OCI-LY7 (cell line): ENCODE data around the genes ARHGEF37 and PDGFRB.

DNA sequence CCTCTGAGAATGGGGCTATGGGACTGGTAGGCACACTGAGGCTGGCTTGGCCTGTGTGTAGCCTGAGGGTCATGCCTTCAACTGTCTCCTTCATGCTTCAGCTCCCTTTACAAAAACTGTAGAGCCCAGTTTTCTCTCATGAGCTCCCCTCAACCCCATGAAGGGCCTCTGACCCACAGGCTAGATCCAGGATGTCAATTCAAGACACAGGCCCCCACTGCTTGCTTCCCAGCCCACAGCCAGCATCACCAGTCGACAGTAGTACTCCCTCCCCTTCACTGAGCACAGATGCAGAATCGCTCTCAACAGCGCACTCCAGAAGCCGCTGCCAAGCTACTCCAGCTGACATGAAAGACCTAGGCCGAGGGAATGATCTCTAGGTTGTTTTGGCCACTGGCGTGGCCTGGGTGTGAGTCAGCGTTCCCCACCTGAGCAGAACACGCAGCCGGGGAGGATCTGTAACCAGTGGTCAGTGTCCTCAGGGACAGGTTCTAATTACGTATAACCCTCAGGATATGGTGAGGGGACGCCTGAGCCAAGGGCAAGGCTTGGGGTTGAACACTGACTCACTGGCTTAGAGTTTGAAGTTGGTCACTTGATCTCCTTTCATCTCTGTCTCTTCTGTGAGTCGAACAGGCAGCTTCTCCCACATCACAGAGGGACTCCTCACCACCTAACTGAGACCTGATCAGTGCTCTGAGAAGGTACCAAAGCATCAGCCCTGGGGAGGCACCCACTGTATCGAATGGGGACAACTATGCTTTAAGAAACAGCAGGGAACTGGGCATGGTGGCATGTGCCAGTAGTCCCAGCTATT lies 76.8 kb upstream of the IL17B start:
- PRO-cap, result no peak
- RAMPAGE, long total RNA, result no peak

- PRO-cap, result no peak
- RAMPAGE, long total RNA, result no peak
These were observed 77.7 kb upstream of the IL17B start for GRCh38 chr5:149456557-149457361.

GRCh38 chr5:149464566-149465410 lies 85.7 kb upstream of the IL17B start:
- PRO-cap, result no peak
- RAMPAGE, long total RNA, result no peak

DNA sequence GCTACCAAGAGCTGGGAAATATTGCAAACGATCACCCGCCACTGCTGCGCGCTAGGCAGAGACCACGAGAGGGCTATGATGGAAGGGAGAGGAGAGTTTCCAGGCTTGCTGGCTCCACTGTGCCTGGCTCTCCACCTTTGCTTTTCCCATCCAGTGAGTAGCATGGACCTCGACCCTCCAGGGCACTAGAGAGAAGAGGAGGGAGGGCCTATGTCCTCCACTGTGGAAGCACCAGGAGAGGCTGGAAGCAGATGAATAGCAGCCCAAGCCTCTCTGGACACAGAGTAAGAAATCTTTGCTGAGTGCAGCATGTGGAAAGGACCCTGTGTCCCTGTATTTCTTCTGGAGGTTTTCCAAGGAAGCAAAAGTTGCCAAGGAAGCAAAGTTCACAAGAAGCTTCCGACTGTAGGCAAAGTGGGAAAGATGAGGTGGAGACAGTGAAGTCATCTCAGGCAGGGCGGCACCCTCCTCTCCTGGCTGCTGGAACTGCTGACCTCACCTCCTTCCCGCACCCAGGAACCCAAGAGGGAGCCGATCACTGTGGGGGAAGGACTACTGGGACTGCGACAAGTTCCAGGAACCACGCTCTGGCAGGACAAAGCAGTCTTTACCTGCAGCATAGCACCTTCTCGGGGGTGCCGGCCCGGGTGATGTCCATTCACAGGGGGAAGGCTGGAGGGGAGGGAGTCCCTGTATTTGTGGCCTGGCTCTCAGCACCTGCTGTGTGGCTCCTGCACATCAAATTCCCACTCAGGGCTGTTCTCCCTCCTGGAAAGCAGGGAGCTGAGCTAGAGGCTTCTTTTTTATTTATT lies 79.6 kb downstream of the CSNK1A1 start:
- PRO-cap, result no peak
- RAMPAGE, long total RNA, result no peak

- PRO-cap, result no peak
- RAMPAGE, long total RNA, result no peak
These were observed 64.1 kb downstream of the CSNK1A1 start for GRCh38 chr5:149486766-149487898.

DNA sequence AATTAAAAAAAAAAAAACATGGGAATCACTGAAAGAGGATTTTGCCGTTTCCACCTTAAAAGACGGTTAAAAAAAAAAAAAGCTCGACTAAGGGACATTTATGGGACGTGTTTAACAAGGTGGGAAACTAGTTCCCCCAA lies 859 bp downstream of the CSNK1A1 start:
- PRO-cap, result no peak
- RAMPAGE, long total RNA, result no peak

DNA sequence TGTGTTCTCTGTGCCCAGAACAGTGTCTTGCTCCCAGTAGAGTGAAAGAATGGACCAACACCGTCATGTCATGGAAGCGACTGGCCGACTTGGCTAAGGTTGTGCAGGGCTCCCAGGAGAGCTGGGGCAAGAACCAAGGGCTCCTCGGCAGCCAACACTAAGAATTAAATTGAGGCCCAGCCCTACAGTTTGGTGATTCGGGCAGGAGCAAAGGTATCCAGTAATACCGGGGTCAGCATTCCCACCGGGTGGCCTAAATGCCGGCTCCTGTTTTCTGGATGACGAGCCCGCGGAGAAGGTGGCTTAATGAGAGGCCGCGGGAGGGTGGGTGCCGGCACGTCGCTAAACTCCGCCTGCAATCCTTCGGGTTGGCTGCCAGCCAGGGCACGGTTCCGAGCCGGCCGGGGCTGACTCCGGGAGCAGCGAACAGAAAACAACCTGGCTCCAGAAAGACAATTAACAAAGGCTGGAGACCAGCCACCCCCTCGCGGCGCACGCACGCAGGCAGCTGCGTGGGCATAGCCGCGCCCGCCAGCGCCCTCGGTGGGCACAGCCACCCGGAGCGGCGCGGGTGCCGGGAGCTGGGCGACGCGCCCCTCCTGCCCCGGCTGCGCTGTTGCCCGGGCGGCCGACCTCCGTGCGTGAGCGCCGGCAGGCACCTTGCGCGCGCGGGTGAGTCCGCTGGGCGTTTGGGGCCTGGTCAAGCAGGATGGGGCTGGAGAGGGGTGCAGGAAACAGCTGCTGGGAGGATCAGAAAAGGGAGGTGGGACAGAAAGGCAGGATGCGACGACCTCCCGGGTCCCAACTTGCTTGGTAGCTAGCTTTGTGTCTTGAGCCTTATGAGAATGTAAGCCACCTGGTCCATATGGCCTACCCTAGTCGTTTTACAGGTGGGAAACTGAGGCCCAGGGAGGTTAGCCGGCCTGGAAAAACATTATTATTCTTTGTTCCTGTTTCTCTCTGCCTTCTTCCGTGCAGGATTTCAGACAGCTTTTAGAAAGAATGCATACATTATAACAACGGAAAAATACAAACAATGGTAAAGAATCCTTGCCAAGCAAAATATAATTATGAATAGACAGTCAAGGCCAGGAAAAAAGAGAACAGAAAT lies at the start of gene ARHGEF37:
ARHGEF37 (plus strand) TSS at position 546 of the 1,111 bp plus-strand sequence.
- PRO-cap, result no peak
- RAMPAGE, long total RNA, result no peak

GRCh38 chr5:149626977-149627742 lies 45.9 kb downstream of the ARHGEF37 start:
- PRO-cap, result no peak
- RAMPAGE, long total RNA, result no peak

DNA sequence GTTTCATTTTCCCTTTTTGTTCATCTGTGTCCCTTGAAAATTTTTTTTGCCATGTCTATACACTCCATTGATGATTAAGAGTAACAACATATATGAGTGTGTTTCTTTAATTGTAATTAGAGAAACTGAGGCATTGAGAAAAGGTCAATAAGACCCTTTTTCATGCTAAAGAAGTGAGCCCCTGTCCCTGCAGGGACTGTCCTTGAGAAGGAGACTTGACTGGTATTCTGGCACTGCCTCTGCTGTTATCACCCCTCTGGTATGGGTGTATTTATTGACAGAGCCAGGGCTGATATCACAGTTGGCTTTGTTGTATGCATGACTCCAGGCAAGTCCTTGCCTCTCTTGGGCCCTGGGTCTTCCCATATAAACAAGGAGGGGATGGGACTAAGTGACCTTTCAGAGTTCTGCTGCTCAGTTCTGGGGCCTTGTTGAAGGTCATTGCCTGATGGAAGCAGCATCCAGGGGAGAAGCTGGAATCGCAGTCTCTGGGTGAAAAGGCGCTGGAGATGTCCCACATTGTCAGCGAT lies 71.8 kb upstream of the PPARGC1B start:
- PRO-cap, result no peak
- RAMPAGE, long total RNA, result no peak

DNA sequence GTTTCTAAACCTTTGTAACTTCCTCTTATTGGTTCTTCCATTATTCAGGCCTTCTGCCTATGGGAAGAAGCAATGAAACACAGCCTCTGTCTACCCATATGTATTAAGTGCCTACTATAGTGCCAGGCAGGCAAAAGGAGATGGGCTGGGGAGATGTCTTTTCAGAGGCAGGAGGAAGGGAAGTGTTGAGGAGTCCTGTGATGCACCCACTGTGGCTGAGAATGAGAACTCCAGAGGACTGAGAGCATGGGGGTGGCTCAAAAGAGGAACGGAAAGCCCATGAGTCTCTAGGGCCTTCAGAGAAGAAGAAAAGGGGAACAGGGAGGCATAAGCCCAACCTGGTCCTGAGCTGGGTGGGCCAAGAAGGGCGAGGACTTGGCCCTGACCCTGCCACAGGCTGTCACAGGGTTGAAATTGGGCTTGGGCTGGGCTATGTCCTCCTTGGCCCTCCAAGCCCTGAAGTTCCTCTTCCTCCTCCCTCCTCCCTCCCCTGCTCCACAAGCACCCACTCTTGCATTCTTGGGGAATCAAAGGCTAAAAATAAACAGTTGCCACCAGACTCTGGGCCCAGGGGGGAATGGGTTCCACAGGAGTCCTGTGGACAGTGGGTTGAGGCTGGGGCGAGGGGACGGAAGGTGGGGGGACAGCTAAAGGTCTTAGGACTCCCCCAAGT lies 49.3 kb upstream of the PPARGC1B start:
- PRO-cap, result no peak
- RAMPAGE, long total RNA, result no peak

DNA sequence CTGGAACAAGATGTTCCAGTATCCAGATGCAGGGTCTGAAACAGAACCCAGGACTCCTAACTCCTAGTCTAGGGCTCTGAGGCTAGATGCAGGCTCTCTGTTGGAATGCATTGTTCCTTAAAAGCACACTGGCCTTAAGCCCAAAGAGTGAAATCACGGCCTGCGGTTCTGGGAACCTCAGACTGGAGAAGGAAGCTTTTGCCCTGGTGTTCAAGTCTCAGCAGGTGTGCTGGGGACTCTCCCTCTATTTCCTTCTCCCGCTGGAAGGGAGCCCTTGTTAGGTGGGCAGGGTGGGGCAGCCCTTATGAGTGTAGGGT lies 1.9 kb upstream of the PPARGC1B start:
- PRO-cap, result no peak
- RAMPAGE, long total RNA, result no peak

DNA sequence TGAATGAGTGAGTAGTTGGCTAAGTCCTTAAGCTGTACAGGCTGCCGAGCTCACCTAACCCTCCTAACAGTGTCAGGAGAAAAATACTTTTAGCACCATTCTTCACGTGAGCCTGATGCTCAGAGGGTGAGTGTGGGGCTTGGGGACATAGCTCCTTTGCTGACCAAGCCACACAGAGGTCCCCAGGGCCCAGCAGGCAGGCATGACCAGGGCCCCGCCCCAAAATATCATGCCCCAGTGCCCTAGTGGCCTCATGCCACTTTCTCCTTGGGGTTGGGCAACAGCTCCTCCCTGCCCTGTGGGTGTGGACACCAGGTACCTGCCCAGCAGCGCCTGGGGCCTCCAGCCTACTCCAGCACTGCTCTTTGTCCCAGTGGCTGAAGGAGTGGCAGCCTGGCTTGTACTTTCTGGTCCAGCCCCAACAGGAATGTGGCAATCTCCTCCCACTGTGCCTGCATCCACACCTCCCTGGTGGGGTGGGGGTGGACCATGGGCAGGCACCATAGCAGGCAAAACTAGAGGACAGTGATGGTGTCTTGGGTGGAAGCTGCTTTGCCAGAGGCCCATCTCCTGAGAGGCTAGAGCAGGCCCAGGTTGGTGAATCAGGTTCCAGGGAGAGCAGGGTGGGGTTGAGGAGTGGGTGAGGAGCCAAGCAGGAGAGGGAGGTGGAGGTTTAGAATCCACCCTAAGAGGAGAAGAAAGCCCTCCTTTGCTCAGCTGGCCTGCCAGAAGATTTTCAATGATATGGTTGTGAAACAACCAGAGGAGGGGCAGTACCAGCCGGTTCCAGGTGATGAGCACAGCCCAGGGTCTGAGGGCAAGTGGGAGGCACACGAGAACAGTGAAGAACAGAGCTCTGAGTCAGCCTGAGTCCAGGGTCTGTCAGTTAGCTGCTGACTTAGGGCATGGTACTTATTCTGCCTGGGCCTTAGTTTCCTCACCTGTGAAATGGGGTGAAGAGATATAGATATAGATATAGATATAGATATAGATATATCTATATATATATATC lies 17.5 kb downstream of the PPARGC1B start:
- PRO-cap, result no peak
- RAMPAGE, long total RNA, result no peak

- PRO-cap, result no peak
- RAMPAGE, long total RNA, result no peak
These were observed 63.1 kb downstream of the PPARGC1B start for GRCh38 chr5:149792936-149793819.

- PRO-cap, result no peak
- RAMPAGE, long total RNA, result no peak
These were observed 93.1 kb downstream of the PPARGC1B start for GRCh38 chr5:149823181-149823686.

GRCh38 chr5:150093993-150094494 lies 7.7 kb upstream of the CSF1R start:
- PRO-cap, result unidirectional peak, plus-strand start at chr5:150094281
- RAMPAGE, long total RNA, result no peak

DNA sequence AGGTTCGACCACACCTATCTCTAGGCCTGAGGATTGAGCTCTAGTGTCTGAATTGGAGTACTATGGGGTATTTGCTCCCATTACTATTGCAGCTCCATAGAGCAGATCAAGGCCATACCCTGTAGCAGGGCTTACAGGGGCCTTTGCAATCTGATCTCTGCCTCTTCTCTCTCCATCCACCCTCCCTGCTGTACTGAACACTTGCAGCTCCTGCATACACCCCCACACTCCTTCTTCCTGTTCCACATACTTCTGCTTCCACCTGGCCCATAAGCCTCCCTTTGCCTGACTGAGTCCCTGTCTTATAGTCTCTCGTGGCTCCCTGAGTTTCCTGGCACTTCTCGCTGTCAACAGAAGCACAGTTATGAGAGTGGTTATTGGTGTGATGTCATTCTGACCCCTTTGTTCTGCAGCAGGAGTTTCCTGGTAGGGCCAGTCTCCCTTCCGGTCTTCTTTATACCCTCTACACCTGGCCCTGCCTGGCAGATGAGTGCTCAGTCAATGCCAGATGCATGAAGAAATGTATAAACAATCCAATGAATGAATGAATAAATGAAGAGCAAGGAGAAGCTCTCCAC lies 20.3 kb upstream of the CSF1R start:
- PRO-cap, result no peak
- RAMPAGE, long total RNA, result no peak

DNA sequence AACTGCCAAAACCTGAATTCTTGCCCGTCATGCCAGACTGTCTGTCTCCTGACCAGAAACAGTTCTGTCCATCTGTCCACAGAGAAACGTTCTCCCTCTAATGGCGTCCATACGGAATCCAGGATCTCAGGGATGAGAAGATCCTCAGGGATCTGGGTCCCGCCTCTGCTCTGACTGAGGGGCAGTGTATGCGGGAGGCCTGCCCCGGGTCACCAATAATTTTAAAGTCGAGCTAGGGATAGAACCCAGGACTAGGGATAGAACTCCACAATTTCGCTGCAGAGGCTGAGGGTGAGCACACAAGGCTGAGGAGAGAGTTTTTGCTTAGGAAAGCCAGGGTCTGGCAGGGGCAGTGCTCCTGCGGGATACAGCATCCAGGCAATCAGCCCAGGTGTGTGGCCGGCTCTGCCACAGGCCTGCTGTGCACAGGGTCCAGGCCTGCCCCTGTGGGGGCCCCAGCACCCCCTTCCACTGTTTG lies 8.9 kb downstream of the PDGFRB start:
- PRO-cap, result no peak
- RAMPAGE, long total RNA, result no peak

DNA sequence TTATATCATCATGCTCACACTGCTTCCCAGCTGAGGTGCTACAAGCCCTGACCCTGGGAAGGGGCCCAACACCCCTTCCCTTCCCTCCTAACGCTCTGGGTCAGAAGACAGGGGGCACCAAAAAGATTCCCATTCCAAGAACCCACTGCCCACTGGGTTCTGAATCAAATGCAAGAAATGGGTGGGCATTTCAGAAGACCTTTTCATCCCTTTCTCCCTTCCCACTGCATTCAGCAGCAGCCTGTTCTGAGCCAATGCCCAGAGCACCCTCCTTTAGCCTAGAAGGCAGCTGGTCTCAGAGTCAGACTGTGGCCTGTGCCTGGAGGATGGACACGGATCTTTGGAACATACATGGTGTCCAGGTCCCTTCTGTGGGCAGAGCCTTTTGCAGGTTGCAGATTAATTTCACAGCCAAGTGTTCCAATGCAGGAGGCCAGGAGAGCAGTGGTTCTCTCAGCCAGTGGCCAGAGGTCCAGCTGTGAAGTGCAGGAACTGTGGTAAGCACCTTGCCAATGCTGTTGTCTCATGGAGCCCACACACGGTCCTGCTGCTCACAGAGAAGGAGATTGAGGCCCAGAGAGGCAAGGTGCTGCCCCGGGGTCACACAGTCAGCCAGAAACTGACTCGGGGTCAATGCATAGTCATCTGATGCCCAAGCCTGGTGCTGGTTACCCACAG lies 3.1 kb downstream of the PDGFRB start:
- PRO-cap, result no peak
- RAMPAGE, long total RNA, result no peak

- PRO-cap, result no peak
- RAMPAGE, long total RNA, result no peak
These were observed at the start of gene PDGFRB for GRCh38 chr5:150155352-150156560. TSS of gene PDGFRB (minus strand) at chr5:150155845.

GRCh38 chr5:150158428-150158973 lies 2.9 kb upstream of the PDGFRB start:
- PRO-cap, result no peak
- RAMPAGE, long total RNA, result no peak